GM12891 (cell line): ENCODE measurements around a stretch of chr13.

- RRBS, result no CpG with 5 or more reads among the region's 1 CpG
These were observed 154.4 kb upstream of the SLITRK5 start for GRCh38 chr13:87516764-87517104.

- RRBS, result 7% methylated on average over 18 of the region's 76 CpGs
These were observed 6.3 kb downstream of the SLITRK5 start for GRCh38 chr13:87677220-87678197.

DNA sequence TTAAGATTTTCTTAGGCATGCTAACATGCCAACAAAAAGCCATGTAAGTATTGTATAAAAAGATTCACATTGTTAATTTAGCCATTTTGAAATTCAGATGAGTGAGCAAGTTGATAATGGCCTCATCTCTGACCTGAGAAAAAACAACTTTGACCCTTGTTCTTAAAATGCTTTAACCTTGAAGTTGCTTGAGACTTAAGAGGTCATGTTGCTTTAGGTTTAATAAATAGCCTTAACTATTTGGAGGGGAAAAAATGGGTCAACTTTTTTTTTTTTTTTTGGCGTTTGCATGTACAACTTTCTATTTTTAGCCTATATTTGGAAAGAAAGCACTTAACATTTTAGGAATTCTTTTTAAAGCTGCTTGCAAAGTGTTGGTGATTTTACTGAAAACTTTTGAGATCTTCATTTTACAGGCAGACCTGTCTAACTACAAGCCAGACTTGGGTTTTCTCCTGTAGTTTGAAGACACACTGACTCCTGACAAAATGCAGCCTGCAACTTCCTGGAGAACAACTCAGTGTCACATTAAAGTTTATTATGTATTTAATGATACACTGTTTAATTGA is 44.8 kb upstream of the GPC5 start:
- RRBS, result no CpG with 5 or more reads among the region's 1 CpG

DNA sequence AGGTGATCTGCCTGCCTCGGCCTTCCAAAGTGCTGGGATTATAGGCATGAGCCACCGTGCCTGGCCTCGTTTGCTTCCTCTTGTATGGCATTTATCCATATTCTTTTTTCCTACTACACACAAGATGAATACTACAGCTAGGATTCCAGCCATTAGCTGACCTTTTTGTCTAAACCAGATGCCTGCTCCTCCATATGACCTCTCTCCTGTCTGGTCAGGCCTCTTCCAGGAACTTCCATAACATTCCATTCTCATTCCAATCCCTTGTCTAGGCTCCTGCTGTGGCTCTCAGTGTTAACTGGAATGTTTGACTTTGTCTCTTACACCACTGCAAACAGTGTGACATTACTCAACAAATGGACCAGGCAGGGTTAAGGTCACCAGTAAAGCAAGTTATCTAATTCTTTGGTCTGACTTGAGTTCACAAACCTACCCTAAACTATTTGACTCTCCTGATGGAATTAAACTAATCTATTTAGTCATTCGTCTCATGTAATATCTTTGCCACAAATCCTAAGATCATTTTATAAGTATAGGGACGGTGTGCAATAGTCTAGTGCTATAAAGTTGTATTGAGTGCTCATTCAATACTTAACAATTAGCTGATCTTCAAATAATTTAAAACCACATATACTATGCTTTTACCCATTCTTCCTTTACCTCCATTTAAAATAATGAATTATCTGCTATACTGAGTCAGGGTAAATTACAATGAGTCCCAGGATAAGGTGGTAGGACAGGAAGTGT is 2.0 kb upstream of the GPC6 start:
- RRBS, result no CpG with 5 or more reads among the region's 5 CpGs

DNA sequence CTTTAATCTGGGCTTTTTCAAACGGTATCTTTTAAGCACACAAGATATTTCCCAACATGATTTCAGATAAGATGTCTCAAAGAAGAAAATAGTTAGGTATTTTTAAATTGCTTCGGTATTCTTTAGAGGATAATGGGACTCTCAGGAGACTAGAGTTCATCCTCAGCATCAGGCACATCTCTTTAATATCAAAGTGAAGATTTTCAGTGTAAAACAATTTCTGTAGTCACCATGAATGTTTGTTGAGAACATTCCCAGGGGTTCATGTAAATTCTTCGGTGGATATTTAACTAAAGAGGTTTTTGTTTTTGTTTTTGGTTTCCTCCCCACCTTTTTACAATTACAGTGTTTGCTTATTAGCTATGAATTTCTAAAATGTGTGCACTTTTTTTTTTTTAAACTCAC is 2.7 kb downstream of the GPC6 start:
- RRBS, result no CpG with 5 or more reads among the region's 3 CpGs

- RRBS, result no CpG with 5 or more reads among the region's 3 CpGs
These were observed 357.1 kb downstream of the DCT start for GRCh38 chr13:94122305-94122759.

DNA sequence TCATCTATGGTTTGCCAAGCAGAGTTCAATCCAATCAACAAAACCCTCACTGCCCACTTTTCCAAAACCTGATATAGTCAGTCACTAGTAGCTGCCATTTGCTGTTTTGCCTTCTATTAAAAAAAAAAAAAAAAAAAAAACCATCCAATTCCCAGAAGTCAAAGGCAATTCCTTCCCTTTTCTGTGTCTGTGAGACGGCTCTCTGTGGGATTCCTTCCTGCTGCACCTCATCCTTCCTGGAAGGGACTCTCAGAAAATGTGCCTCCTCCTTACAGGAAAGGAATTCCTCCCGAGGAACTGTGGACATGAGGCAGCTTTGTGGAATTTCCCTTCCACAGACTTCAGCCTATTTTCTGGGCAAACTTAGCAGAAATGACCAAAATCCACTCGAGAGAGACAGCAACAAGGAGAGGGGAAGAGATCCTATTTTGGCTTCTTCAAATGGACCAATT is 20.8 kb downstream of the ABCC4 start:
- RRBS, result no CpG with 5 or more reads among the region's 3 CpGs

DNA sequence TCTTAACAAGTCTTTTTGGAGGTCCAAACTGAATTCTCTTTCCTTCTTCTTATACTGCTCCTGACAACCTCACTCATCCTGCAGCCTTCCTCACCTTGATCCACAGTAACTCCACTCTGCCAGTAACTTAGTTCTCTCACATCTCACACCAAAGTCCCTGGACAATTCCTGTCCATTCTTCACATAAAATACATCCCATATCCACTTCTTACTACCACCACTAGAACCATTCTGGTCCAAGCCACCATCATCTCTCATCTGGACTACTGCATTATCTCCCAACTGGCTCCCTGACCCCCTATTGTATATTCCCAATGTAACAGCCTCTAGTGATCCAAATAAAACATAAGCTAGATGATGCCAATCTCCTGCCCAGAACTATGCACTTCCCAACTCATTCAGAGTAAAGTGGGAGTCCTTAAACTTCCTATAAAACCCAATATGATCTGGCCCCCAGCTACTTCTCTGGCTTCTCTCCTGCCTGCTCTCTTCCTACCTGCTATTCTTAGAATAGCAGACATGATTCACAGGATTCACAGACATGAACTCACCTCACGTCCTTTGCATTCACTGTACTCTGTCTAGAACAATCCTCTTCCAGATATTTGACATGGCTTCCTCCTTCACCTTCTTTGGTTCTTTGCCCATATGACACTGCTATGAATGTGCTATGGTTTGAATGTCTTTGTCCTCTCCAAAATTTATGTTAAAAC is 155.2 kb downstream of the UGGT2 start:
- RRBS, result no CpG with 5 or more reads among the region's 1 CpG

DNA sequence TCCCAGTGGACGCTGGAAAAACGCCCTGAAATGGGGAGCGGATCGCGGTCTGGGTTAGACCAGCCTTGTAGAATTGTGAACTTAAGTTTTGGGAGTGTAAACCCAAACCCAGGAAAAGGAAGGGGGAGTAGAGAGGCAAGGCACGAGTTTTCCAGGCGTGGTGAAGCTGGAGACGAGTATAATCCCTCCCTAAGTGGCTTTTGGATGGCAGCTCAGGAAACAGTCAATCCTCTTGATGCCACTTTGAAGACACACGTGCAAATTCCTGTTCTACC is 1.9 kb downstream of the HS6ST3 start:
- RRBS, result no CpG with 5 or more reads among the region's 9 CpGs

DNA sequence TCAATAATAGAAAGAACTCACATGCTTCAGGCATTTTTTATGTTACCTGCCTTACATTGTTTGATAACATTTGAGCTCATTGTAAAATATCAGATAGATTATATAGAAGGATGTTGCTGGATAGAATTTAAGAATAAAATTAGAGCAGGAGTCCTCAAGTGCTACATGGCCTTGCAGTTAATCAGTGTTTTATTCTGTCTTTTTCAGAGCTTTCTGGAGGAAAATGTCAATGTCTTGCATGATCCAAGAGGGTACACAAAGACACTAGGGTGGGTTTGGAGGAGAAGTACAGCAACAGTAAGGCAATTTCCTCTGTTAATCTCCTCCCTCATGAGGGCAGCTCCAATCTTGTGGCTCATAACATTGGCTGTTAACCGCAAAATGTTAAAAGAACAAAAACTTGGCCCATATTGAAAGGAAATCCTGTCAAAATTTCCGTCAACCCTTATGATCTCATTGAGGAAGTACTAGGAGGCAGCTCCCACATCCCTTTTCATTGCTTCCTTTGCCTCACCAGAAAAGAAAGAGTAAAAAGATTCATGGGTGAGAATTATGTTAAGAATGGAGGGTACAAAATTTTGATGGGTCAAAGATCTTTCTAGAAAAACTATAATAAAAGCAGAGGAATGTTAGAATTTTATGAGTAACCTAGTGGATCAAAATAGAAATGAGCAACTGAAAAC is 11.7 kb downstream of the OXGR1 start:
- RRBS, result no CpG with 5 or more reads among the region's 2 CpGs

DNA sequence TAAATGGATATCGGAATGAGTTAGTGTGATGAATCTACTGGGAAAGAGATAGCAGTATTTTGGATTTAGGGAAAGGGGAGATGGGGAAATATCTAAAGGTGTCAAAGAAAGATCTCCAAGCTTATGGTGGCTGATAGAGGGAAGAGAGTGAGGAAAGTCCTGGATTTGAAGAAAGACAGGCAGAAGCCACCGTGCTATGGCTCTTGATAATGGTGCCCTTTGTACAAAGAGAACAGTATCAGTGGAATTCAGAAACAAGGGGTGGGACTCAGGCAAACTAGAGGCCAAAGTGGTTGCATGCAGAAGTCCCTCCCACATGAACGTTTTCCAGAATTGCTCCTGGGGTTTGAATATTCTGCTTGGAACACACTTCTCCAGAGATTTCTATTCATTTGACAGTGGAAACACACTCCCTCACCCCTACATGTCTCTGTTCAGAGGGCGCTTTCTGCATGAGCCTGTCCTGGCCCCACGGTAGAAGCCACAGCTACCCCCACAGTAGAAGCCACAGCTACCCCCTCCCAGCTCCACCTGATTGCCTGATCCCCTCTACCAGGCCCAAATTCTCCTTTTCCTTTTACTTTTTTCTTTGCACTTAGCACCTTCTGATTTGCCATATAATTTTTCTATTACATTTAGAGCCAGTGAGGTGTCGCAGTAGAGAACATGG is 10.1 kb upstream of the MBNL2 start:
- RRBS, result no CpG with 5 or more reads among the region's 6 CpGs

DNA sequence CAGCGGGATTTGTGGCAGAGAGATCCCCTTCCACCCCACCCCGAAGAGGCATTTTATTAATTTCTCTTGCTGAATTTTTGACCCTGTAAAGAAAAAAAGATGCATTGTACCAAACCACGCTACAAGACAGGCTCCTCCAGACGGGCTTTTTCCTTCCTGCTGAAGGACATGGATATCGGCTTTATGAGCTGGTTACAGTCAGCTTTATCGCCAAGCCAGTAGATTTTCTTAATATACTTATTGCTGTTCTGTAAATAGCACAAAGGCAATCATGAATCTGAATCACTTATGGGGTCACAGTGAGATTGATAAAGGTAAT is 24.5 kb downstream of the MBNL2 start:
- RRBS, result no CpG with 5 or more reads among the region's 6 CpGs

DNA sequence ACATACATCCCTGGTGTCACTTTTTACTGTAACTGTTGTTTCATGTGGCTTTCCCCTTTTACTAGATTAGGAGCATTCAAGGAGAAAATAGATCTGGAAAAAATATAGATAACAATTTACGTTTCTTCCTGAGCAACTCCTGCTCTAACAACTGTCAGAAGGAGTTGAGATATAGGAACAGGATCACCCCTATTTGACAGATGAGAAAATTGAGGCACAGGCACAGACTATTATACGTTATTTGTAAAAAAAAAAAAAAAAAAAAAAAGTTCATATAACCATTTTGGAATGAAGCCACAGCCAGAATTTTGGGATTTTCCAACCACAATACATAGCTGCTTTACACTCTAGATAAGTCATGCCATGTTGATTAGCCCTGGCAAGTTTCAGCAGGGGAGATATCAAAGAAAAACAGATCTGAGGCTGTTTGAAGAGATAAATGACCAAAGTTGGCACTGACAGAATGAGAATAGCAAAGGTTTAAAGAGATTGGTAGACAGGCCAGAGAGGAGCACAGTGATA is 105.2 kb downstream of the MBNL2 start:
- RRBS, result no CpG with 5 or more reads among the region's 2 CpGs

DNA sequence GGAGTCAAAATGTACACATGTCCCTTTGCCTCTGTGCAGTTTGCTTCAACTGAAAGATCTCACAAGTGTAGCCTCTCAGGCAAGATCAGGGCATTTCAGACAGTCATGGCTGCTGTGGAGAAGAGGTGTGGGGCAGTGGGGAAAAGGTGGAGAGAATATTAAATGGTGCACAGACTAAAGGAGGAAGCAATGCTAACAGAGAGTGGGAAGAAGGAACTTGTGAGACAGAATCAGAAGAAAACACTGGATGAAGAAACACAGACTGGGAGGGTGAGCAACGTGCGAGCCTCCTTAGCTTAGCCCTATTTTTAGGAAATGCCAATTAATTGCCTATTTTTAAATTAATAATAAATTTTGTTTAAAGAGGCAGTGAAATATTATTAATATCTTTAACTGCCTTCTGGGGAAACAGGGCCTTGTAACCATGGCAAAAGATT is 49.6 kb upstream of the RAP2A start:
- RRBS, result no CpG with 5 or more reads among the region's 2 CpGs

DNA sequence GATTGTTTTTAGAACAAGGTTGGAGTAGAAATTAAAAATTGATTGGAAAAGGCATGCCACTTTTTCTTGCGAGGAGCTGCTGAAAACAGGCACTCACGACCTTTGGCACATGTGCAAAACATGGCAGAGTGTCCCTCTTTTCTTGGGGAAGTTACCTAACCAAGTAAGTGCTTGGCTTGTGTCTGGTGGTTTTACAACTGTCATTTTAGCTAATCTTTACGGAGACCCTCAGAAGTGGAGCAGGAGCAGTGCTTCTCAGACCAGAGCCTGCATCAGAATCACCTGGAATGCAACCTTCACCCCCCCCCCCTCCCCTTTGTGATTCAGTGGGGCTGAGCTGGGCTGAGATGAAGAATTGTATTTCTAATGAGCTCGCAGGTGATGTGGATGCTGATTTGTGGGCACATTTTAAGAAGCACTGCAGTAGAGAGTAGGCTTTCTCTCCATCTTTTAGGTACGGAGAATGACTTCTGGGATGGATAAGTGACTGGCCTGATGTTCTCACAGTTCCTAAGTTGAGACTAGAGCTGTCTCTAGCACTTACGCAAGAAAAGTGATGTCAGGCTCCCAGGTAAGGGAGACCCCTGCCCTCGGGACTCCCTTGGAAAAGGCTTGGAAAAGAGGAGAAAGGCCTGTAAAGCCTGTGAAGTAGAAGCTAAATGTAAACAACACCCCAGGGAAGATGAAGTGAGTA is 23.2 kb upstream of the RNF113B start:
- RRBS, result no CpG with 5 or more reads among the region's 7 CpGs

DNA sequence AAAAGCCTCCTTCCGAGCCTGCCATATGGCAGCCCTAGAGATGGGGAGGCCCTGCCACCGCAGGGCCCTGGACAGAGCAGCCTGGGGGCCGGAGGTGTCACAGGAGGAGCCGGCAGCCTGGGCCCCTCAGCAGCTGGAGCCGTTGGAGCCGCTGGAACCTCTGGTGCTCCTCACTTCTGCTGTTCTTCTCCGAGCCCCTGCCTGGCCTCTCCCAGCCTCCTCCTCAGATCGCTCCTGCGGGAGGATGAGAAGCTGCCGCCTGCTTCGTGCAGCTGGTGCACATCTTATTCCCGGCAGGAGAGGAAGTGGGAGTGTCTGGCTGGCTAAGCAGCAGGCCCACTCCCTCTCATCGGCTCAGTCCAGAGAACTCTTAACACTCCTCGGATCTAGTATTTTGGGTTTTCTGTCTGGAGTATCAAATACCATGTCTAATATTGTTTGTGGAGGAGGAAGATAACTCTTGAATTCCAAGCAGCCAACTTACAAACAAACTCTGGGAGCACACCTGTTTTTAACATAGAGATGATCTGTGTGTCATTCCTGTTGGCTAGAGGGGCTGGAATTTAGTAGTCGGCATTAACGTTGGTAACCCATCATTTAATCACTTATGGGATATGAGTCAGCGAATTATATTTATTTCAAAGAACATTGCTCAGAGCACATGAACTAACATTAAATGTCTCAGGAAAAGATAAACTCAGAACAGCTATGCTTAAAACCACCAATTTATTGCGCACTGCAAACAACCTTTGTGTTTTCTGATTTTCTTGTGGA is 37.1 kb upstream of the RNF113B start:
- RRBS, result no CpG with 5 or more reads among the region's 18 CpGs

GRCh38 chr13:98416085-98417100 is 160.5 kb downstream of the STK24 start:
- RRBS, result no CpG with 5 or more reads among the region's 15 CpGs

DNA sequence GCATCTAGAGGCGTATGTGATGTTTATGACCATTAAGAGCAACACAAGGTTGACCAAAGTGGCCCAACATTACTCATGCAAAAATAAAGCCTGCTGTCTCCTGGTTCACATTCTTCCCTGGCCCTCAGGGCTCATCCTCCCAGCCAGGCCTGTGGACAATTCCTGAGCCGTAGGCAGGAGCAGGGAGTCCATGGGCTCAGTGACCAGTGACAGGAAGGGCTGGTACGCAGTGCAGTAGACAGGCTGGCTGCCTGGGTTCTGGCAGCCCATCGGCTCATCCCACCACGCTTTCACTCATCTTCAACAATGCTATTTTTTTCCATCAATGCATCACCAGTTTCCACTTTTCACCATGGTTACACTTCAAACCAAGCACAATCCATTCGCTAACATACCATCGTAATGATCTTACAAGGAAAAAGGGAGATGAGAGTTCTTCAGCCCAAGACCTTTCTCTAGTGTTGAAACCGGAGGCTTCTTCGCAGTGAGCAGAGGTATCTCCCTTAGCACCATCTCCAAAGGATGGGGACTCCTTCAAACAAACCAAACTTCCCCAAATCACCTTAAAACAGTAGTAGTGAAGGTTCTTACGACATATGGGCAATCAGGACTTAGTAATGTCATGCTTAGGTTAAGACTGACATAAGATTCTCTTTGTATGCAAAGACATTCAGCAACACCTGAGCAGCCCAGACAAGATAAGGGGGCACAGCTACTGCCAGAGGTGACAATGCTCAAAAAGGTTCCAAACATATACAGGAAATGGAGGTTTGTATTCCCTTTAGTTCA is 105.7 kb downstream of the STK24 start:
- RRBS, result no CpG with 5 or more reads among the region's 10 CpGs

GRCh38 chr13:98482913-98483854 is 93.7 kb downstream of the STK24 start:
- RRBS, result no CpG with 5 or more reads among the region's 29 CpGs

GRCh38 chr13:98483855-98484347 is 93.0 kb downstream of the STK24 start:
- RRBS, result no CpG with 5 or more reads among the region's 10 CpGs